Measurements from ENCODE around the genes STK40 and MEAF6.

DNA sequence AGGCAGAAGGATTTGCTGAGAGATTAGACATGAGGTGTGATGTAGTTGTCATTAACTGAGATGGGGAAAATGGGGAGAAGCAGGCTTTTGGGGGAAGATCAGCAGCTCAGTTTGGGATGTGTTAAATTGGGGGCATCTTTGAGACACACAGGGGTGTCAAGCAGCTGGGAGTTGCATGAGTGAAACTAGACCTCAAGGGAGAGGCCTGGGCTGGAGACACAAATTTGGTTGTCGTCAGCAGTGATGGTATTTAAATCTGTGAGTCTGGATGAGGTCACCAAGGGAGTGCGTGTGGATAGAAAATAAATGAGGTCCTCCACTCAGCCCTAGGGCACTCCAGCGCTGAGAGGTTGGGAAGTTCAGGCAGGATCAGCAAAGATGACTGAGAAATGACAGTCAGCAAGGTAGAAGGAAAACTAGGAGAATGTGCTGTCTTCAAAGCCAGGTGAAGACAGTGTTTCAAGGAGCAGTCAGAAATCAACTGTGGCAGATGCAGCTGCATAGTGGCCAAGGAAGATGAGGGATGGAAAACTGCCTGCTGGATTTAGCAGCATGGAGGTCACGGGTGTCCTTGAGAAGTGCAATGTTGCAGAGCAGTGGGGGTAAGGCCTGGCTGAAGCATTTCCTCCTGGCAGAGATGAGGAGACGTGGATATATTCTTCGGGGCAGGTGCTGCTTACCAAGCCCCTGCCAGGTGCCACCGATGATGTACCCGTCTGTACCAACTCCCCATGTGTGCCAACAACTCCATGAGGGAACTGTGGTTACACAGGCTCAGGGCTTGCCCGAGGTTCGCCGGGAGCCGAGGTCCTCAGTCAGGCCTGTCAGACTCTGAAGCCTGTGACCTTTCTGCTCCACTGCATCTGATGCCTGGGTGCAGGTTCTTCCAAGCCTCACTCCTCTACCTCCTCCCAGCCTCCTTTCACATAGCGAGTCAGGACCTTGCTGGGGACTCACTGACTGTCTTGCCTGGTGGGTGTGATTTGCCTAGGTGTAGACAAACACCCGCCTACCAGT, 11.2 kb downstream of the MAP7D1 start:
- RRBS, result no CpG with 5 or more reads among the region's 14 CpGs

- RRBS, result no CpG with 5 or more reads among the region's 7 CpGs
These were observed 23.6 kb downstream of the MAP7D1 start for GRCh38 chr1:36179480-36179969.

DNA sequence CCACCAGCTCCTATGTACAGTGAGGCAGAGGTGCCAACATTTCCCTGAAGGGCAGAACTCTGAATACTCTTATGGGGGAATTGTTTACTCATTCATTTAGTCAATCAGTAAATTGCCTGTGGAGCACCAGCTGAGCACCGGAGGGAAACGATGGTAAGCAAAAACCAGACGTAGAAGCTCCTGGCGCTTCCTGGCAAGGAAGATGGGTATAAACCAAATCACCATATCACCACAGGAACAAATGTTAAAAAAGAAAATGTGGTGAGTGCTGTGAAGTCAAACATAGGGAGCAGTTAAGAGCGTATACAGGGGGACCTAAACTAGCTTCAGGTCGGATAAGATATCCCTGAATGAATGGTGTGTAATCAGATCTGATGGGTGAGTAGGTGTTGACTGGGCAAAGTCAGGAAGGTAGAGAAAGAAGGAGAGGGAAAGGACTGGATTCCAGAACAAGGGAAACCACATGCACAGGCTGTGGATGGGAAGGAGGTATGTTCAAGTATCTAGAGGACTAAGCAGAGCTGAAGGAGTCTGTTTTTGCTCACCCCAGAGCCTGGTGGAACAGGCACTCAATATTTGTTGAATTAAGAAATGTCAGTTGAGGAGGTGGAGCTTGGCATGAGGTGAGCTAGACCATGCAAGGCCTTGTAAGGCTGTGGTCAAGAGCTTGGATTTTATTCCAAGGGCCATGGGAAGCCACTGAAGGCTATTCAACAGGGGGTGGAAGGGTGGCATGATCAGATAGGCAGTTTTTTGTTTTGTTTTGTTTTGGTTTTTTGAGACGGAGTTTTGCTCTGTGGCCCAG, 27.3 kb downstream of the MAP7D1 start:
- RRBS, result no CpG with 5 or more reads among the region's 7 CpGs

GRCh38 chr1:36212891-36213286, 11.4 kb upstream of the THRAP3 start:
- RRBS, result no CpG with 5 or more reads among the region's 1 CpG

DNA sequence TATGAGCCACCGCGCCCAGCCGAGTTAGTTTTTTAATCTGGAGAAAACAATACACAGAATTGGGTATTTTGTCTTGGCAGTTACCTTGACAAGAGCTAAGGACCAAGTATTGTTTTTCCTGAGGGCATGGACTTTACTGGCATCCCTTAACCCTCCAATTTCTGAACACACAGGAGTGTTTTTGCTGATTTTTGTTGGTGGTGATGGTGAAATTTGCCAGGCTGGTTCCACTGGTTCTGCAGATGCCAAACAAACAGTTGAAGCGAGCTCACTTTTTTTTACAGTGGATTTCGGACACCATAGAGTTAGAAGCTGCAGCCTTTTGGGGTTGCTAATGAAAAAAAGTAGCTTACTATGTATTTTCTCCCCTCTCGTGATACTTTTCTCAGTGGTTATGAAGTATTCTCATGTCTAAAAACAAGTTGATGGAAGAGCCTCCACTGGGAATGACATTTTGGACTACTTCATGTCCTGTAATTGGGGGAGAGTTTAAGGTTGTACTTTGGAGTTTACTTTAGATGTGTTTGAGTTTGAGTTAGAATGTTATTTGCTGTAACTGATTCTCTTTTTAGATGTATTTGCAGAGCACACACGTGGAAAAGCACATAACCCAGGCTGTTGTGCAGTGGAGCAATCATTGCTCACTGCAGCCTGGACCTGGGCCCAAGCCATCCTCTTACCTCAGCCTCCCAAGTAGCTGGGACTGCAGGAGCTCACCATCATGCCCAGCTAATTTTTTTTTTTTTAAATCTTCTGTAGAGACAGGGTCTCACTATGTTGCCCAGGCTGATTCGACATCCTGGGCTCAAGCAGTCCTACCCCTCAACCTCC, 36.9 kb upstream of the SH3D21 start:
- RRBS, result no CpG with 5 or more reads among the region's 8 CpGs

GRCh38 chr1:36349202-36350361, 26.1 kb upstream of the EVA1B start:
- RRBS, result no CpG with 5 or more reads among the region's 27 CpGs

DNA sequence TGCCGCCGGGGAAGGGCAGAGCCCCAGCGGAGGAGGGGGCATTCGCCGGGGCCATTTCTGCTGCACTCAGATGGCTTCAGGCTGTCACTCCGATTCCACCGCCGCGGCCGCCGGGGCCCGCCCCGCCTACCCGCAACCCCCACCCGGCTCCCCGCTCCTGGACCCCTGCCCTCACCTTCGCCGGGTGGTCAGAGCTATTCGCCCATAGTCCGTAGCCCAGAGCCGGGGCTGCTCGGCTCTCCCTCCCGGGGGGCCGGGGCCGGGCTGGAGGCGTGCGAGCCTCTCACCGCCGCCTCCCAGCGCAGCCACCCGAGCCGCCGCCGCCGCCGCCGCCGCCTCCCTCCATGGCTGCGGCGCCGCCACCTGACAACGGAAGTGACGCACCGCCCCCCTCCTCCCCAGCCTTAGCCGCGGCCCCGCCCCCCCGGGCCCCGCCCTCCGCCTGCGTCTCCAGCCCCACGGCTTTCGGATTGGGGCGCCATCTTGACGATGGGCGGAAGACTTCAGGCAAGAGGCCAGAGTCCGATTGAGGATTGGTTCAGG, at the start of gene STK40:
STK40 (minus strand) TSS at position 377 of the 543 bp plus-strand sequence.
- RRBS, result 2% methylated on average over 14 of the region's 57 CpGs

DNA sequence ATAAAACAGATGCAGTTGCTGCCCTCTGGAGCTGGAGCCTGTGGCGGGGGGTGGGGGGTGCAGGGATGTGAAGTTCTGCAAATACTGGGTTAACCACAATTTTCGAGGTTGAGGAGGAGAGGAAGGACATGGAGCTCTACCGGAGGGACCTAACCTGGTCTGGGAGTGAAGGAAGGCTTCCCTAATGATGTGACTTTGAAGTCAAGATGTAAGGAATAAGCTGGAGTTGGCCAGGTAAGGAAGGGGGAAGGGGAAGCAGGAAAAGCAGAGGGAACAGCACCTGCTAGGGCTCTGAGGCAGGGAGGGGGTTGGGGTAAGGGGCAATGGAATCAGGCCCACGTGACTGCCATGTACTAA, 95.0 kb upstream of the GRIK3 start:
- RRBS, result no CpG with 5 or more reads among the region's 4 CpGs

GRCh38 chr1:37479913-37480352, 5.6 kb downstream of the ZC3H12A start:
- RRBS, result no CpG with 5 or more reads among the region's 4 CpGs

- RRBS, result no CpG with 5 or more reads among the region's 4 CpGs
These were observed 15.4 kb downstream of the MEAF6 start for GRCh38 chr1:37498961-37499753.

DNA sequence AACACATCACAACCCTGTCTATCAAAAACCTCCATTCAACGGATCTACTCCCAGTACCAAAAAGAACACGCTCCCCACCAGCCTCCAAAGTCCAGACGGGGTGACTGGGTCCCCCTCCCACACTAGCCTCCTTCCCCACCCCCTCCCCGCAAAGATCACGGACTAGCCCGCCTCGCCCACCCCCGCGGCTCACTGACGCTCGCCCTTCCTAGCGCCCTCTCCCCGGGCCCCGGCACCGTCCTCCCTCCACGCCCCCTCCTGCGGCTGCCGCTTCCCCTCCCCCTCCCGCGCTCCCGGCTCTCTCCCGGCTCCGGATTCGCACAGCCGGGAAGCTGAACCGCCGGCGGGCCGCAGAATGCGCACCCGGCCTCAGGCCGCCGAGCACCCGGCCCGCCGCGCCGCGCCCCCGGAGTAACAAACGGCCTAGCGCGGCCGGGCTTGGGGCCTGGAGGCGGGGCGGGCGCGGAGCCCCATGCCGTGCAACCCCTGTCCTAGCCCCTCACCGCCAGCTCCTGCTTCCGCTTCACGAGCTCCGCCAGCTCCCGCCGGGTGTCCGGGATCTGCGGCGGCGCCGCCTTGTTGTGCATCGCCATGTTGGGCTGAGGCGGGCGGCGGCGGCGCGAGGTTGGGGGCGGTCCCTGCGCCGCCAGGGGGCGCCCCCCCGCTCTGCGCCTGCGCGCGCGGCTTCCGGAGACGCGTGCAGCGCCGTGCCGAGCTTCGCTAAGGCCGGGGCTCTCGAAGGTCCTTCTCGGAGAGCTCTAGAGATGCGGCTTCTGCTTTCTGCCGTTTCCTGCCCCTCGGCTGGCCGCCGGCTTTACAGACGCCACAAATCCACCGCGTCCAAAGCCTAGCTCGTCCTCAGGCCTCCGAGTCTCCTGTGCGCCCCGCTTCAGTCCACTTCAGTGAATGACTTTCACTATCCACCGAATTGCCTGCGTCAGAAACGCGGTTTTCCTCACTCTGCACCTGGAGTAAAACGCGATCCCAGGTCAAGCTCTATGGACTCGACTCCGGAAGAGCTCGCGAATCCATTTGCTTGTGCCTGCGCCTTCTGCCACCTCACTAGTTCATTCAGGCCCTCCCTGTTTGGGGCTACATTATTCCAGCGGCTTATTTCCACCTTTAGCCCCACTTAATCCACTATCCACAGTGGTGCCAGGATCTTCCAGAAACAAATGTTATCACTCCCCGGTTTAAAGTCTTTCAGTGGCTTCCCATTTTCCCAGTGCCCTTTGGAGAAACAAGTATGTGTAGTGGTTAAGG, at the start of gene MEAF6:
MEAF6 (minus strand) TSS at position 613 of the 1,263 bp plus-strand sequence.
- RRBS, result 1% methylated on average over 22 of the region's 112 CpGs

- RRBS, result no CpG with 5 or more reads among the region's 9 CpGs
These were observed 1.7 kb downstream of the SNIP1 start for GRCh38 chr1:37552394-37552878.

- RRBS, result no CpG with 5 or more reads among the region's 2 CpGs
These were observed 7.2 kb upstream of the SF3A3 start for GRCh38 chr1:37997005-37997364.

GRCh38 chr1:38001124-38002040, 3.9 kb downstream of the FHL3 start:
- RRBS, result no CpG with 5 or more reads among the region's 10 CpGs

DNA sequence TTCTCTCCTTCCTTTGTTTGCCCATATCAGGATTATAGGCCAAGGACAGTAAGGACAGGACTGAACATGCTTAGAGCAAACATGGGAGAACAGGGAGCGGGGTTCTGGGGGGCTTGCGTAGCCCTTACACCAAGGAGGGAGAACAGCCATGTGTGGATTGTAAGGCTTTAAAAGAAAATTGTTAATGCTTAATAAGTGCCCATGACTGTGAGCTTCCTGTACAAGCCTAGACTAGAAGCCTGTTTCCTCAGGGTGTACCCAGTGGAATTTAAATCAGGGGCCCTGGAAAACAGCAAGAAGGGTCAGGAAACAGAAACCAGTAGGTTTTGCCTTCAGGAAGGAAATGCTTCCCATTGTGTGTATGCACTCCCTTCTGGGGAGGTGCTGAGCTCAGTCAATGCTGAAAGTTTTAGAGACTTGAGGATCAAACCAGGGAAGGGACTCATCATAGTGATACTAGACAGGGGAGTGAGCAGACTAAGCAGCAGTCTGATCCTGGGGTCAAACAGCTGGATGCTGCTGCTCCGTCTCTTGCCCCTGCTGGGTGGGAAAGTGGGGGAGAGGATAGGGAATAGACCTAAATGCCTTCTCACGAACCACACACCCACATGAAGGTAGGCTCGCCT, 12.7 kb downstream of the UTP11 start:
- RRBS, result no CpG with 5 or more reads among the region's 5 CpGs

- RRBS, result no CpG with 5 or more reads among the region's 9 CpGs
These were observed 16.5 kb downstream of the POU3F1 start for GRCh38 chr1:38029966-38030537.

- RRBS, result 4% methylated on average over 14 of the region's 54 CpGs
These were observed 383.4 kb downstream of the RRAGC start for GRCh38 chr1:38475839-38476908.

- RRBS, result no CpG with 5 or more reads among the region's 5 CpGs
These were observed 159.6 kb downstream of the RRAGC start for GRCh38 chr1:38699890-38700515.

DNA sequence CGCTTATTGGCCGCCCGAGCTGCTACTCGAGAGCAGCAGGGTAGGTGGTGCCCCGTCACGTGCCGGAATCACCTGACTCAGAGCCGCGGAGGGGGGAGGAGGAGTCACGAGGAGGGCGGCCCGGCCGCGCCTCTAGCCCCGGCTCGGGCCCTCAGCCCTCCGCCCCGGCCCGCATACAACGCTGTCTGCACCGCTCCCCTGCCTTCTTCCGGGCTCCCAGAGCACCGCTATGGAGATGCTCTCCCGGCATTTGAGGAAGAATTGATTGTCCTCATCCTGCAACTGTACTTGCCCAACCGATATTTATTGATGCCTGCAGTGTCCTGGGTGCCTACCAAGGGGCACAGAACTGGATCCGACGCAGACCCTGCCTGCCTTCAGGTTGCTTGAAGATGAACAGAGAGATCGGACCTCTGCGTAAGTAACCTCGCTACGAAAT, 270 bp upstream of the RRAGC start:
- RRBS, result 2% methylated on average over 13 of the region's 31 CpGs

All from brain (tissue), 1 donor.